Spinal cord (tissue), 3 donors: ENCODE measurements around a stretch of chr3.

DNA sequence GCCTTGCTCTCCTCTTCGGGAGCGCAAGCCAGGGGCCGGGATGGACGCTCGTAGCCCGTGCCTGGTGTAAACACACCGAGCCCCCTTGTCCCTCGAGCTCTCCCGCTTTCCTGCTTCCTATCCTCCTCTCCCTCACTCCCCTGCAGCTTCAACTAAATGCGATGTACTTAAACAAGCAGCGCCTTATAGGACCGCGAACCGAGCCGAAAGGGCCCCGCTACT lies 1037.3 kb downstream of the IGSF11 start:
- PRO-cap: no peak
- RAMPAGE, long total RNA: start-site peak on the minus strand centred at position 101 of the sequence, 99 bp wide, 355 and 635 reads in 2 replicates

DNA sequence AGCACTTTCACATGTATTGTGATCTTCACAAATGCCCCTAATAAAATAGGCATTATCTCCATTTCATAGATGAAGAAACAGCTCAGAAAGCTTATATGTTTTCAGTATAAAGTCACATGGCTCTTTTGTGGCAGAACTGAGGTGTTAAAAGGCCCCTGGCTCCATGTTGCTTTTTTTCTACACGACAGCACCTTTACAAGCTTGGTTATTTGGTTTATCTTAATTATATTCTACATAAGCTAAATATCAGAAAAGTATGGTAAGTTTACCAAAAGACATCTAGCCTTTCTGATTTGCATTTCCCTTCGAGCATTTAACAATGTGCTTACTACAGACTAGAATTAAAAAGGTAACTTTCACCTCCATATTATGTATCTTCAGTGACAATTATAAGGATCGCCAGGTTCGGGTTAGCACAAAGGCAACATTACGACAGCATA lies 68.4 kb downstream of the IGSF11 start:
- PRO-cap: no peak
- RAMPAGE, long total RNA: no peak

DNA sequence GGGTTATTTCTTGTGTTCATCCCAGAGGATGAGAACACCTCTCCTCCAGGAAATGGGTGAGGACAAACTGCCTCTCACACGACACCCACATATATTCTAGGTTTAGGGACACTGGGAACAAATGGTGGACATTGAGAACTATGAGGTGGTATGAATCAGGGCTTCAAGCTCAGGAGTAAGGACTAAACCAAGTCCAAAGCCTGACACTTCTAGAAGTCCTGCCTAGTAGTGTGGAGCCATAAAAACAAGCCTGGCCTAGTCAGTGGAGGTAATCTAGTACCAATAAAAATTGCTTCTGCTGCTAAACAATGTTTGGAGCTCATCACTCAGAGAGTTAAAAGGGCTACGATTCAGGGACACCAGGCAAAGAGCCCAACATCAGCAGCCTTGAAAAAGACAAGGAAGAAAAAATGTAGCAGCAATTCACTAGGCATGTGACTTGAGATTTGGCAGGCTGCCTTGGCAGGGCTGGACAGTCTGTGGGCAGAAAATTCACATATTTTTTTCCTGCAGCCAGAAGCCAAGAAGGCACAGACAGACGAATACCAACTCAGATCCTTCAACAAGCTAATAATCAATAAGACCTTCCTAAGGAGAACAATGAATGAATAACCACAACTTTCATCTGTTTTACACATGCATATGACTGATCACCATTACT lies 47.3 kb downstream of the IGSF11 start:
- PRO-cap: no peak
- RAMPAGE, long total RNA: no peak

GRCh38 chr3:119297033-119297843 lies 3.1 kb downstream of the ARHGAP31 start:
- PRO-cap: no peak
- RAMPAGE, long total RNA: no peak

GRCh38 chr3:119301652-119302487 lies 7.7 kb downstream of the ARHGAP31 start:
- PRO-cap: no peak
- RAMPAGE, long total RNA: no peak

DNA sequence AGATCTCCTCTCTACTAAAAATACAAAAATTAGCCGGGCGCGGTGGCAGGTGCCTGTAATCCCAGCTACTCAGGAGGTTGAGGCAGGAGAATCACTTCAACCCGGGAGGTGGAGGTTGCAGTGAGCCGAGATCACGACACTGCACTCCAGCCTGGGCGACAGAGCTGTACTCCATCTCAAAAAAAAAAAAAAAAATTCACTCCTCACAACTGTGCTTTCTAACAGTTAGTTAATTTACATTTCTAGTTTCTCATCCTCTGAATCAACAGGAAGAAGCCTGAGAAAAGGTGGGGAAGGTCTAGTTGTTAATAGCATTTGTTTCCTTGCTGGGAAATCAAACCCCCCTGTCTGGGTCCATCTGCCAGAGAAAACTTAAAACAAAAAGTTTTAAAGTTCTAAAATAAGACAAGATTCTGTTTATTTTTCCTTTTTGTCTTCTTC lies 62.4 kb downstream of the TMEM39A start:
- PRO-cap: no peak
- RAMPAGE, long total RNA: no peak

GRCh38 chr3:119401434-119402272 lies 61.8 kb downstream of the TMEM39A start:
- PRO-cap: no peak
- RAMPAGE, long total RNA: no peak

- PRO-cap: no peak
- RAMPAGE, long total RNA: no peak
These were observed 25.8 kb downstream of the TMEM39A start for GRCh38 chr3:119437337-119438351.

DNA sequence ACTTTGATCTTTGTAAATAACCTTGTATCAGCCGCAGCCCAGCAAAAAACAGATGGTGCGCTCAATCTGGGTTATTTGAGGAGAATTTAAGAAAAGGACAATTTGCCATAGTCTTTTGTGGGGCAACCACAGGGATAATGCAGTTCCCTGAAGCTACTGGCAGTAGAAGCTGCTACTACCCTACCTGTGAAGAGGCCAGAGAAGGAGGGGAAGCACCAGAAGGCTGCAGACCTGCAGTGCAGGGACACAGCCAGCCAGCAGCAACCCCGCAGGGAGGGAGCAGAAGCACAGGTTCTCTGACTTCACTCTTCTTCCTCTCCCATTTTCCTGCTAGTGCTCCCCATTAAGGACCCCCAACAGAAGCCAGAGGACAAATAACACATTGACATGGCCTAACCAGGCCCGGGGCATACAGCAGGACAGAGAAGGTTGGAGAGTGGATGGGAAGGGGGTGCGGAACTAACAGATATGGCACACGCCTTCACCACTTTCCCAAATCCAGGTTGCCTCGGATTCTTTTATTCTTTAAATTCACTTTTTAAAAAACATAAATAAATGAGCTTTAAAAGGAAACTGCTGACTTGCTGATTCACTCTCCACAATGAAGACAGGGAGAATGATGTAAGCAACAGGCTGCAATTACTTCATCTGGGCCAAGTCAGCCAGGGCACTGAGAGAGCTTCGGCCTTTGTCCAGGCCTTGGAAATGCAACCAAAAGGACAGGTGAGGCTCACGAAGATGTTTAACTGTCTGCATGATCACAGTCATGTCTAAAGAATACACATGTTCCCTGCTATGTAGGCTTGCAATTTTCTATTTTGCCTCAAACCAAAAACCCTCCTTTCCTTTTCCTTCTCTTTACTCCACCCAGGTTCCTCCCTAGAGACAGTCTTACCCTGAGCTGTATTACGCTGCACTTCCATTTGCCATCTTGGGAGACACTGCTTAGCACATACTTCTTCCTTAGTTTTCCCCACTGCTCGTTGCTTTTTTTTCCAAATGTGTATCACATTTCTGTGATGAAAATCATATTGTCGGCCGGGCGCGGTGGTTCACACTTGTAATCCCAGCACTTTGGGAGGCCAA lies 30.0 kb downstream of the POPDC2 start:
- PRO-cap: no peak
- RAMPAGE, long total RNA: no peak

GRCh38 chr3:119636160-119636705 lies 24.2 kb downstream of the POPDC2 start:
- PRO-cap: no peak
- RAMPAGE, long total RNA: no peak

GRCh38 chr3:119676102-119676657 lies 1.0 kb downstream of the COX17 start:
- PRO-cap: no peak
- RAMPAGE, long total RNA: no peak

DNA sequence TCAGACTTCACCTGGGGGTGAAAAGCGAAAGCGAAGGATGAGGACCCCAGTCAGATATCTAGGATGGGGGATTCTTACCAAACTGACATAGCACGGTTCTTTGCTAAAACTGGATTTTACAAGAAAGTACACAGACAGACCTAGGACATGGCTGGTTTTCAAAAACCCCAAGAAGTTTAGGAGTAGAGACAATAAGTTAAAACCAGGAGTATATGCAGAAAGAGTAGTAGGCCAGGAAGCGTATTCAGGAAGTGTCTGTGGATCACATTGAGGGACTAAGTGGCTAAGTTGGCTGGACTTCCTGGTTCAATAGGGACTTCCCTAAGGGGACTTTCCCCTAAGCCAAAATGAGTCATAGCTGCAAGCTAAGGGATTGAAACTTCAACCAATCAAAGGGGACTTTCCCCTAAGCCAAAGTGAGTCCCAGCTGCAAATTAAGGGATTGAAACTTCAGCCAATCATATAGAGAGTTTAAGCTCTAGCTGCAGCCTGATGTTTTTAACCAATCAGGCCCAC lies 2.4 kb upstream of the CFAP91 start:
- PRO-cap: no peak
- RAMPAGE, long total RNA: no peak

GRCh38 chr3:120033603-120034441 lies 60.4 kb downstream of the GSK3B start:
- PRO-cap: no peak
- RAMPAGE, long total RNA: no peak

GRCh38 chr3:120053923-120054900 lies 40.0 kb downstream of the GSK3B start:
- PRO-cap: no peak
- RAMPAGE, long total RNA: no peak

GRCh38 chr3:120387753-120388089 lies 38.6 kb upstream of the LRRC58 start:
- PRO-cap: no peak
- RAMPAGE, long total RNA: no peak

DNA sequence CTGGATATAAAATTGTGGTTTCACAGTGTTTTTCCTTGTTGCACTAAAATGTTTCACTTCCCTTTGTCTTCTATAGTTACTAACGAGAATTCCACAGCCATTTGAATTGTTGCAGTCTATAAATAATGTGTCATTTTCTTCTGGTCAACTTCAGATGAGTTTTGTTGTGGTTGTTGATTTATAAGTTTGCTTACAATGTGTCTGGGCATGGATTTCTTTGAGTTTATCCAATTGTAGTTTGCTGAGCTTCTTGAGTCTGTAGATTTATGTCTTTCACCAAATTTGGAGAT lies 63.3 kb upstream of the NDUFB4 start:
- PRO-cap: no peak
- RAMPAGE, long total RNA: no peak

DNA sequence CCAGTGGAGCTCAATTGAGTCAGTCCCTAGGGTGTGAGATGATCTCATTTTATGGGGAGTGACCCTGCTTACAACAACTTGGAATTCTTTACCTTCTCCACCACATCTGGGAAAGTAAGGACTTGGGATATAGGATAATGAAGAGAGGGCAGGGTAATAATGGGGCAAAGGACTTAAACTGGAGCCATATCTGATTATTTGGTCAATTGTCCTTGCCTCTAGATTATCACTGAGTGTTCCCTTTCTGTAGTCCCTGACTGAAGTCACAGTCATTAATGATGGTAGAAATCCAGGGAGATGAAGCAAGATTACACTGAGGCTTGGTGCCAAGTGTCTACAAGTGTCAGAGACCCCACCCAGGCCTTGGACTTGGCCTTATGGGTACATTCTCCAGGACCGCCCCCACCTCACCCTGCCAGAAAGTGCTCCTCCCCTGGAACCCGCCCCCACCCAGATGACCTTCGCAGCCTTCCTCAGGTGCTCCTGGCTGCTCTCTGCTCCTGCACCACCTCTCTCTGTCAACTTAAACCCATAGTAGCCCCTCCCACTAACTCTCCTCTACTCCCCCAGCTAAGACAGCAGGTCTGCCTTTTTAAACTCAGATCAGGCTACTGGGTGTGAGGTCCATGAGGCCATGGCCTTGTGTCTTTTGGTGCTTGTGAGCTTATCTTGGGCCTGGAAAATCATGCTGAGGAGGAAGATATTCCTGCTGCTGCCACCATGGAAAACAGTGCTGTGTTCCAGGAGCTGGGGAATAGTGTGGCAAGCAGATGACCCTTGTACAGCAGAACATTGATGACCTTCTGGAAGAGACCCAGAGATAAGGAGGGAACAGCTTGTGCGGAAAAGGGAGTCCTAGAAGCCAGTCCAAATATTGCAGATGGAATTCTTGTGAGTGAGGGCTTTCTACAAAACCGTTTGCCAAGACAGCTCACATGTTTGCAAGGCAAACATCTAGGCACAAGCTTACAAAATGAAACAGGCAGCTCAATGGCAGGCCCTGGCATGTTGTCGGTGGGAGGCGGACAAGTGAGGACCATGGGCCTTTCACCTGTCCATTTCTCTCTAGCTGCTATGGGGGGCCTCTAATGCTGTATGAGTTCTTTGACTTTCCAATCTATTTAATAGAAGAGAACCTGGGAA lies 40.3 kb upstream of the NDUFB4 start:
- PRO-cap: no peak
- RAMPAGE, long total RNA: no peak

- PRO-cap: no peak
- RAMPAGE, long total RNA: no peak
These were observed 19.6 kb downstream of the NDUFB4 start for GRCh38 chr3:120615718-120616189.

DNA sequence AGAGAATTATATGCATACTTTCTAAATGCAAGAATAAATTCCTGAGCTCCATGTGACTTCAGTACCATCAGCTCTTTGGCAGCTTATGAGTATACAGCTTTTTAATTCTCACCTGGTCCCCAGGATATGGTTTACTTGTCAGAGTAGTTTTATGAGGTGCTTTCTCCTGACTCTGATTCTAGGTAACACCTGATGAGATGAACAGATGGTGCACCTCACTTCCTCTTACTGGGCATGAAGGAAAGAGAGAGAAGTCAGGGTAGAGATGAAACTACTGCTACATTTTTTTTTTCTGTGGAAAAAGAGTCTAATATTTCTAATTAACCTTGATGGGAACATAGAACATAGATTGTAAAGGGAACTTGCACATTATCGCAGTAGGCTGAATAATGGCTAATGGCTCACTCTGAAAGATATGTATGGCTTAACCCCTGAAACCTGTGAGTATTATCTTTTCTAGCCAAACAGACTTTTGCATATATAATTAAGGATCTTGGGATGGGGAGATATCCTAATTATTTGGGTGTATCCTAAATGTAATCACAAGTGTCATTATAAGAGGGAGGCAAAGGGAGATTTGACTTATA lies 2.9 kb downstream of the HGD start:
- PRO-cap: no peak
- RAMPAGE, long total RNA: no peak

- PRO-cap: no peak
- RAMPAGE, long total RNA: no peak
These were observed 1.3 kb downstream of the HCLS1 start for GRCh38 chr3:121659107-121660104.